ENCODE data around the genes COX19 and CYP2W1.

- PRO-cap = no peak
- RAMPAGE, long total RNA, 4 experiments = no peak in any of the 4 experiments
These were observed 2.9 kb downstream of the GET4 start for GRCh38 chr7:878959-879937.

GRCh38 chr7:882118-882616 lies 5.8 kb downstream of the GET4 start:
- PRO-cap = no peak
- RAMPAGE, long total RNA, 4 experiments = no peak in any of the 4 experiments

DNA sequence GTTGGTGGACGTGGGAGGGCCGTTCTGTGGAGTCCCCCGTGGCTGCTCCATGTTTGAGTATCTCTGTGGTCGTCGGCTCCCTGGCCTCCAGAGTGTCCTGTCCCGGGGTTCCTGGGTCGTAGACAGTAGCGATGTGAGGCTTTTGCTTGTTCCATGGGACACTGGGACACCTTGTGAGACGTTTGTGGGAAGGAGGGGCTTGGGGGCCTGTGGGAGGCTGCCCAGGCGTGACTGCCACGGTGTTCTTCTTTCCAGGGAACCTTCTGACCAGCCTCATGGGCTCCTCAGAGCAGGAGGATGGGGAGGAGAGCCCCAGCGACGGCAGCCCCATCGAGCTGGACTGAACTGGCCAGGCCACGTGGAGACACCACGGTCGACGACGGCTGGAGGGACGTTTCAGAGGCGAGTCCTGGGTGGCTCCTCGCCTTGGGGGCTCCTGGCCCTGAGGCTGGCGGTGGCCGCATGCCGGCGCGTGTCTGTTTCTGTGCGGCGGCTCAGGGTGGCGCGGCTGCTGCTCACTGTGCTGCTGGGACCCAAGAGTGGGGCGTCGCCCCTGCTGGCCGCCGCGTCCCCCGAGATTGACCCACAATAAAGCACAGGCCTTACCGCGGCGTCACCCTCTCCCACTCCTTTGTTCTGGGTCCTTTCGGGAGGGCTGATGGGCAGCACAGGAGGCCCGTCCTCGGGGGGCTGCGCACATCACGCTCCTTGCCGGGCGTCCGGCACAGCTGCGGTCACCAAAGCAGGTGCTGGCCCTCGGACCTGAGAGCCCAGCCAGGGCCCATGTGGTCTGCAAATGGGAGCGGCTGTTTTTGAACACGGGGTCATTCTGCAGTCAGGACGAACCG lies 18.9 kb downstream of the GET4 start:
- PRO-cap = no peak
- RAMPAGE, long total RNA, 4 experiments = no peak in any of the 4 experiments

DNA sequence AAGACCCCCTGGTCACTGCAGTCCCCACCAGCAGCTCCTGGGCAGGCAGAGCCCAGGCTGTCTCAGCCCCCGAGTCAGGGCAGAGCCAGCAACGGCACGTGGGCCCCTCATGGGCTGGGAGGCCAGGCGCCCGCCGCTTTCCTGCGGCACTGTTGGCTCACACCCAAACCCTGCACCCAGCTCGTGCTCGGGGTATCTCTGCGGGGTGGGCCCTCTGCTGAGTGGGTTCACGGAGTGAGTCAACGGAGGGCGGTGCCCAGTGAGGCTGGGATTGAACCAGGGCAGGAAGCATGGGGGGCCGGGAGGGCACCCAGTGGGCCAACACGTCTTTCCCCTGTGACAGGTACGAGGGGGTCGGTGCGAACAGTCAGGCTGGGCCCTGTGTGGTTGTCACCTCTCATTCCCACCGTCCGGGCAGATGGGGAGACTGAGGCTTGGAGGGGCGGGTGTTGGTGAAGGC lies 28.9 kb downstream of the ADAP1 start:
- PRO-cap = no peak
- RAMPAGE, long total RNA, 4 experiments = no peak in any of the 4 experiments

DNA sequence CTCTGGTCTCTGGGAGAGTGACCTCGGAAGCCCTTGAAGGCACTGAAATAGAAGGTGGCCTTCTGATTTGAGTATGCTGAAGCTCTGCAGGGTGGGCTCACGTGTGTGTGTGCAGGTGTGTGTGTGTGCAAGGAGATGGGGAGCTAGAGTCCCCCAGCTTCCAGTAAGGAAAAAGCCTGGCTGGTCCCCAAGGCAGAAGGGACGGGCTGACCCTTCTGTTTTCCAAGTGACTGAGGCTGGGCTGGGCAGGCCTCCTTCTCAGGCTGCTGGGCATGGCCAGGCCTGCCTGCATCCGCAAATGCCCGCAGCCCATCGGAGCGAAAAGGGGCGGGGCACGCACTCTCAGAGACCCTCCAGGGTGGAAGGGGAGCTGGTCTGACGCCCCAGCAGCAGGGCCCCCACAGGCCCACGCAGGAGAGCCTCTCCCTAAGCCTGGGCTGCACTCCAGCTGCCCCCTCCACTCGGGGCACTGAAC lies 9.5 kb downstream of the ADAP1 start:
- PRO-cap = no peak
- RAMPAGE, long total RNA, 4 experiments = no peak in any of the 4 experiments

DNA sequence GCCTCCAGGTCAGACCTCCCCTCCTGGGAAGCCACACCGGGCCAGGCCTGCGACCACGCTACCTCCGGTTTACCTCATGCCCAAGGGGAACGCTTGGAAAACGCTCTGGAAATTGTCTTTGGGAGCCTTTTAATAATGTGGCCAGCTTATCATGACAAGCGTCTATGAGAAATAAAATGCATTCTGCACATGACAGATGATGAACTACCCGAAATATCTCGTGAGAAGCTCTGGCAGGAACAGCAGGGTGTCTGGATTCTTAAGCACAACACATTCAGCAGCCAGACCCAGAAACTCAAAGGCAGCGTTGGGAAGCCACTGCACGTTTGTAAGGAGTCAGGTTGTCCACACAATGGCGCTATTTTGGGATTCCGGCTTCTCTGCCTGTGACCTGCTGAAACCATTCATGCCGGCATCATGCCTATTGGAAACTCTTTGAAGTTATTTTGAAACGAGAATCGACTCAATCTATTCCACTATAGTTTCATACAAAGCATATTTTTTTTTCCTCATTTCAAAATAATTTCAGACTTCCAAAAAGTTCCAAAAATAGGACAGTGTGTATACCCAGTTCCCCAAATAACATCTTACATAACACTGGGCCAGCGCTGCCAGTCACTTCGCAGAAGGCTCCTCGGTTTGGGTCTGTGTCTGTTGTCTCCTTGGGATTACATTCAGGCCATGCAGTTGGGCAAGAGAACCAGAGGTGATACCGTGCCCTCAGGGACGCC lies 10.4 kb upstream of the ADAP1 start:
- PRO-cap = bidirectional peak, plus-strand start at position 290 of the sequence, minus-strand start at position 297 of the sequence
- RAMPAGE, long total RNA, 4 experiments = no peak in any of the 4 experiments

DNA sequence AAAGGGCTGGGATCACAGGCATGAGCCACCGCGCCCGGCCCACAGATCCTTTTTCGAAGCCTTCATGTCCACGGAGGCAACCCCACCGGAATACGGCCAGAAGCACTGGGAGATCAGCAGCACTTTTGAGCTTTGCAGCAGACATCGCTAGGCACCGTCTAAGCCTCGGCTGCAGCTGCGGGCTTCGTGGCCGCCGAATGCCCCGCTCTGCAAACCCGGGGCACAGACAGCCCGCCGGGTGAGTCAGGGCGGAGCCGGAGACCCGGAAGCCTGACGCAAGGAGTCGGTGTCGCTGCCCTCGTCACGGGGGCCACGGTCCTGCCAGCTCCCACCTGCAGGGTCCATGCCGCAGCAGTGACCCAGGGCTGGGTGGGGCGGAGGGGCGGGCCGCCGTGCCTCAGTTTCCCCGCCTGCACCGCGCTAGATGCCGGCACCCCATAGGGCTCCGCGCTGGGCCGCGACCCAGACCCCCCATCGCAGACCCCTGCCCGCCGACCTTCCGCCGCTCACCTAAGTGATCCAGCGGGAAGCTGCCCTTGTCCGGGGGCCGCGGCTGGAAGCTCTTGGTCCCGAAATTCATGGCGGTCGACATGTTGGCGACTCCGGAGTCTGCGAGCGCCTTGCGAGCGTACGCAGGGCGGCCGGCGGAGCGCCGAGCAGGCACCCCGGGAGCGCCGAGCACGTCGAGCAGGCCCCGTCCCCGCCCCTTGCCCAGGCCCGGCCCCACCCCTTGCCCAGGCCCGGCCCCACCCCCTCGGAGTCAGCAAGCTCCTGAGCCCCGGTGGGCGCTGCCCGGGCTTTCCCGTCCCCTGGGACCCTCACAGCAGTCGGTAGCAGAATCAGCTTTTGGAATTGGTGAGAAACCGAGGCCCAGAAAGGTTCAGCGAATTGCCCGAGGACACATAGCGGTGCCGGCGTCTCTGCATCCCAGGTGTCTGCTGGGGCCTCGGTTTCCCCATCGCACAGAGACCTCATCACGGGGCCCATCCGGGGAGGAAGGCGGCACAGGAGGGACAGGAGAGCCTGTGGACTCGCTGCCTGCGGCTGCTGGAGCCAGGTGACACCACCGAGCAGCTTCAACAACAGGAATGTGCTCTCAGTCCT lies at the start of gene COX19:
Gene COX19, minus strand, starts transcription at position 632 of the 1,104 bp plus-strand sequence.
- PRO-cap = bidirectional peak, plus-strand start at position 304 of the sequence, minus-strand start at position 199 of the sequence; unidirectional peak, minus-strand start at position 632 of the sequence
- RAMPAGE, long total RNA, 4 experiments = start-site peak on the minus strand in 4 of 4 experiments, centred at positions 609 to 611 of the sequence, 96 to 223 reads per replicate

- PRO-cap = no peak
- RAMPAGE, long total RNA, 4 experiments = no peak in any of the 4 experiments
These were observed at the start of gene CYP2W1 for GRCh38 chr7:983122-983674. CYP2W1 (plus strand) TSS chr7:983181.

GRCh38 chr7:999613-1000328 lies 16.8 kb downstream of the CYP2W1 start:
- PRO-cap = no peak
- RAMPAGE, long total RNA, 4 experiments = no peak in any of the 4 experiments

DNA sequence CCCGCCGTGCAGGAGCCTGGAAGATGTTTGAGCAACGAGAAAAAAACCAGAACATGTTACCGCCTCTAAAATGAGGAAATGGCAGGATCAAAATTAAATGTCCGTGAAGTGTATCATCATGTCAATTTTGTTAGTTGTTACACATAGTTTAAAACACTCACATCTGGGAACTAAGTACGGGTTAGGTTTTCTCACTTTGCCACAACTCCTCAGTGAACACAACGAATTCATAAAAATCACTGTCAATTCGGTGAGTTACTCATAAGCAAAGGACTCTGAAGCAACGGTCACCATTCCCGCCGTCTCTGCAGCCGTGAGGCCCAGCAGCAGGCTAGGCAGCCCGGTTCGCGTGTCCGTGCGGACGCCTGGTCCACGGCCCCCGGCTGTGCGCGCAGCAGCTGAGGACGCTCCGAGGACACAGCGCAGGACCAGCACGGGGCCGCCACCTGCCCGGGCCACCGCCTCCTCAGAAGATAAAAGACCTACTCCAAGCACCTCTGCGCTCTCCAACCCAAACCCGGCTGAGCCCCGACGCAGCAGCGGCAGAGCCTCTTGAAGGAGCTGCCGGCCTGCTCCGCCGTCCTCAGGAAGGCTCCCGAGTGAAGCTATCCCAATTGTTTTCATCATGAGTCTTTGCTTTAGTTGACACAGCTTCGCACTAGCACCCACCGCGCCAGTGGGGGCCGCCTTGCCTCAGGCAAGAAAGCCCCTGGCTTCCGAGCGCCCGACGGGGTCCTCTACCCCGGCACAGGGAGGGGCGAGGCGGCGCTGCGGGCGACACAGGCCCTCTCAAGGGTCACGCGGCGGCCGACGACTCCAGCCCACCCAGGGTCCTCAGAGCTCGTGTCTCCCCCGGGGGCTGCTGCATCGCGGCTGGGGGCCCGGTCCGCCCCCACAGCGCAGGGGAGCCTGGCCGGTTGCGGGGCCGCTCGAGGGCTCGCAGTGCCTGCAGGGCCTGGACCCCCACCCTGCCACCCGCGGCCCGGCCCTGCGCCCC lies 17.0 kb upstream of the GPR146 start:
- PRO-cap = no peak
- RAMPAGE, long total RNA, 4 experiments = no peak in any of the 4 experiments

GRCh38 chr7:1081837-1082363 lies 6.0 kb upstream of the GPER1 start:
- PRO-cap = no peak
- RAMPAGE, long total RNA, 4 experiments = no peak in any of the 4 experiments

DNA sequence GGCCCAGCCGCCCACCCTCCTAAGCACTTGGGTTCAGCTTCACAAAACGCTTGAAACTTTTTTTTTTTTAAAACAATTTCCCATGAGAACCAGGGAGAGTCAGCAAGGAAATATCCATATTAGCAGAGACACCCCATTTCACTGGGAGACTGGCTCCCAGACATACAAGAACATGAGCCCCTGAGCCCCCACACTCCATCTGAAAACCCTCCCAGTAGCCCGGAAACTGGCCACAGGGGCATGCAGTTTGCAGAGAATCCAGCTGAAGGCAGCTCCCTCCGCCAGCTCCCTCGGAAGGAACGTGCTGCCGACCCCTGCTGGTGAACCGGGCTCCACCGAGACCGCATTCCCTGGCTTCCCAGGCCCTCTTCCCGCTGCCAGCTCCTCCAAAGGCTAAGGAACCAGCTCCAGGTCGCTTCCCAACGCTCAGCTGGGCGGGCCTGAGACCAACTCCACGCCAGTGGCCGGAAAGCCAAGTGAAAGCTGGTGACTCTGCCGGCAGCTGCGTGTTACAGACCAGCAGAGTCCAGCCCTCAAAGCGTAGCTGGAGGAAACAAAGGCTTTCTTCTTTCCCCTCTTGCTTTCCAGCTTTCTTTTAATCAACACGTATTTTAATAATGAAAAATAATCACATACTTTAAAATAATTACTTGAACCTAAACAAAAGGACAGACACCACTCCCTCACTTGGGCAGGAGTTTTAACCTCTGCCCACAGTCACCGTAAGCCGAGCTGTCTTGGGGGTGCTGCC lies 14.3 kb downstream of the C7orf50 start:
- PRO-cap = bidirectional peak, plus-strand start at position 460 of the sequence, minus-strand start at position 370 of the sequence
- RAMPAGE, long total RNA, 4 experiments = no peak in any of the 4 experiments

DNA sequence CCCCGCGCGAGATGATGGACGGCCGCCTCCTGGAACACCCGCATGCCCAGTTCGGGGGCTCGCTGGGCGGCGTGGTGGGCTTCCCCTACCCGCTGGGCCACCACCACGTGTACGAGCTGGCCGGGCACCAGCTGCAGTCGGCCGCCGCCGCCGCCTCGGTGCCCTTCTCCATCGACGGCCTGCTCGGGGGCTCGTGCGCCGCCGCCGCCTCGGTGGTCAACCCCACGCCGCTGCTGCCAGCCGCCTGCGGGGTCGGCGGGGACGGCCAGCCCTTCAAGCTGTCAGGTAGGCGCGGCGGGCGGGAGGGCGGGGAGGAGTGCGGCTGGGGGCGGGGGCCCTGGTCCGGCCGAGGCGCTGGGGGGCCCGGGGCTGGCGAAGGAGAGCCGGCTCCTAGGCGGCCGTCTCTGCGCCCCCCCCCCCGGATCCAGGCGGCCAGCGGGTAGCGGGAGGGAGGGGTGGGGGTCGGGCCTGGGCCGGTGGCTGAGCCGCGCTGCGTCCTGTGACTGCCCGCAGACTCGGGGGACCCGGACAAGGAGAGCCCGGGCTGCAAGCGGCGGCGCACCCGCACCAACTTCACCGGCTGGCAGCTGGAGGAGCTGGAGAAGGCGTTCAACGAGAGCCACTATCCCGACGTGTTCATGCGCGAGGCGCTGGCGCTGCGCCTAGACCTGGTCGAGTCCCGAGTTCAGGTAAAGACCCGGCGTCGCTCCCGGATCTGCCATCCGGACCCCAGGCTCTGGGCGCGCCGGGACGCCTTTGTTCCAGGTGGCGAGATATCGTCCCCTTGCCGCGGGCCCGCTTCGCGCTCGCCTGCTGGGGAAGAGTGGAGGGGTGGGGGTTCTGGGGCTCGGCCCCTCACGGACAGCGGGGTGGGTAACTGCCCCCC lies 578 bp downstream of the UNCX start:
- PRO-cap = no peak
- RAMPAGE, long total RNA, 4 experiments = no peak in any of the 4 experiments

DNA sequence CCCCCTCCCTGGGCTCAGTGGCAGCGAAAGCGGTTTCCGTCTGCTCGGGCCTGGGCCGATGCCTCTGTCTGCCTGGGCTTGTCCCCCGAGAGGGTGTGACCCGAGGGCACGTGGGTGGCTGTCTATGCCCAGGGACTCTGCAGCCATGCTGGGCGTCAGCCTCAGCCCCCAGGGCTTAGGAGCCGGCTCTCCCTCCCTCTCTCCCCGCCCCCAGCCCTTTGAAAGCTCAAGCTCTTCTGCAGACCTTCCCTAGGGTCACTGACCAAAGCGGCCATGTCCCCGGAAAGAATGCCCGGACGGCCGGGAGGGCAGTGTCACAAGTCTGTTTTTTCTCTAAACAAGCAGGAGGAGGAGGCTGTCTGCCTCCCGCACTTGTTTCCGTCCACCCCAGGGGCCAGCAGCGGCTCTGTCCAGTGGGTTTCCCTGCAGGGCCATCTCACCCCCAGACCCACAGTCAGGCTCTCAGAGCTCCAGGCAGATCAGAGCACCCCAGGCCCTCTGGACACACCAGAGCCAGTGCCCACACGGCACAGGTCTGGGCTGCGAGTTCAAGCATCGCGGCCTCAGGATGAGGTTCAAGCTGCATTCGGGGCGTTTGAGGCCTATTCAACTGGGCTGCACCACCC lies 6.9 kb downstream of the MICALL2 start:
- PRO-cap = no peak
- RAMPAGE, long total RNA, 4 experiments = no peak in any of the 4 experiments

GRCh38 chr7:1454408-1455068 lies 4.7 kb downstream of the MICALL2 start:
- PRO-cap = no peak
- RAMPAGE, long total RNA, 4 experiments = no peak in any of the 4 experiments

GRCh38 chr7:1455069-1456138 lies 3.9 kb downstream of the MICALL2 start:
- PRO-cap = no peak
- RAMPAGE, long total RNA, 4 experiments = no peak in any of the 4 experiments

GRCh38 chr7:1456191-1456474 lies 3.1 kb downstream of the MICALL2 start:
- PRO-cap = no peak
- RAMPAGE, long total RNA, 4 experiments = no peak in any of the 4 experiments

- PRO-cap = no peak
- RAMPAGE, long total RNA, 4 experiments = no peak in any of the 4 experiments
These were observed 9.3 kb downstream of the MAFK start for GRCh38 chr7:1539515-1540444.

GRCh38 chr7:1545415-1546275 lies 10.4 kb downstream of the TMEM184A start:
- PRO-cap = no peak
- RAMPAGE, long total RNA, 4 experiments = no peak in any of the 4 experiments

- PRO-cap = bidirectional peak, plus-strand start at chr7:1666054, minus-strand start at chr7:1665947
- RAMPAGE, long total RNA, 4 experiments = no peak in any of the 4 experiments
These were observed 4.4 kb upstream of the ELFN1 start for GRCh38 chr7:1665562-1666287.